BE2C (cell line): Measurements from ENCODE around the genes C12orf4 and LTBR.

GRCh38 chr12:4291005-4291268 is 17.4 kb downstream of the CCND2 start:
- RRBS = no CpG with 5 or more reads among the region's 5 CpGs

- RRBS = no CpG with 5 or more reads among the region's 23 CpGs
Measured at GRCh38 chr12:4537911-4538650, at the start of gene C12orf4. Gene C12orf4 (minus strand): TSS chr12:4538469.

- RRBS = no CpG with 5 or more reads among the region's 8 CpGs
Measured at GRCh38 chr12:4701245-4701924, 18.8 kb upstream of the GALNT8 start.

DNA sequence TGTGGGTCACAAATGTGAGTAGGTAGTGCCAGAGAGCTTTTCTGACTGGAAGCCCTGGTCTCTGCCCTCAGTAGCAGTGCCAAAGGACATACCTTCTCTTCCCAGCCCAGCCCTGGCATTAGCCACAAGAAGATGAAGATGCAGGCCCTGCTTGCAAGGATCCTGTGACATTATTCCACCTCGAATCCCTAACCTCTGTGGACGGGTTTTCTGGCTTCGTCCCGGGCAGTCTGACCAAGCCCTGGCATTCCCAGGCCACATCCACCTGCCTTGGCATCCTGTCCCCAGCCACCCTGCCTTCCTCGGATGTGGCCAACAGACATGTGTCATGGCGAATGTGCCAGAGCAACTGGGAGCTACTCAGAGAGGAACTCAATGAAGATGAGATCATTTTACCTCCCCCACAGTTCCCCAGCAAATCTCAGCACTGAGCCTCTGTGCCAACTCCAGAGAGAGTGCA is 33.6 kb upstream of the KCNA5 start:
- RRBS = no CpG with 5 or more reads among the region's 6 CpGs

DNA sequence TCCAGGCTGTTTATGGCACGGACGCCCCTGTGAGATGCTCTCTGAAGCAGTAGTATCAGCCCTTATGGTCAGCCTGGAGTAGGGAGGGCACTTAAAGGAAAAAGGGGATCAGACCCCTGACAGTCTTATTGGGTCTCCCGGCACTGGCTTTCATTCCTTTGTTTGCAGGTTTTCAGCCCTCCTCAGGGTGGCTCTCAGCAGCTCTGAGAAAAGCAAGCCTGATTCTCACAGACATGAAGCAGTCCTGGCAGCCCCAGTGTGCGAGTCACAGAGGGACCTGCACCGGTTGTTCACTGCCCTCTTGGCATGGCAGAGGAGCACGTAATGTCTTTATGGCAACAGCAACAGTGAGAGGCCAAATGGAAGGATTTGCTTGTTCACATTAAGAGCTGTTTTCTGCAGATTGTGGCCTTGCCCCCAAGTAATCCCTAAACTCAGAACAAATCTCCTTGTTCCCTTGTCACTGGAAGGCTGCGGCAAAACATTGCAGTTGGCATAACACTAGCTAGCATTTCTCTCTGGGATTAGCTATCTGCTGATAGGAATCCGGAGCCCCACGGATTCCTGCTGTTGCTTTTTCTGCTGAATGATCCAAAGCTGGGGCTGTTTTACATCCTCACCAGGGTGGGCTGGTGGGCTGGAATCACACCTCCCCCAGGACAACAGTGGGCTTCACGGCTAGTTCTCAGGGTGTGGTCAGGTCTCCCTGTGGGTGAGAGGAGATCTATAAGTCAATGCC is 3.5 kb downstream of the KCNA5 start:
- RRBS = no CpG with 5 or more reads among the region's 10 CpGs

- RRBS = no CpG with 5 or more reads among the region's 5 CpGs
Measured at GRCh38 chr12:5059500-5059820, 15.8 kb downstream of the KCNA5 start.

- RRBS = no CpG with 5 or more reads among the region's 5 CpGs
Measured at GRCh38 chr12:5244603-5245117, 187.2 kb upstream of the NTF3 start.

DNA sequence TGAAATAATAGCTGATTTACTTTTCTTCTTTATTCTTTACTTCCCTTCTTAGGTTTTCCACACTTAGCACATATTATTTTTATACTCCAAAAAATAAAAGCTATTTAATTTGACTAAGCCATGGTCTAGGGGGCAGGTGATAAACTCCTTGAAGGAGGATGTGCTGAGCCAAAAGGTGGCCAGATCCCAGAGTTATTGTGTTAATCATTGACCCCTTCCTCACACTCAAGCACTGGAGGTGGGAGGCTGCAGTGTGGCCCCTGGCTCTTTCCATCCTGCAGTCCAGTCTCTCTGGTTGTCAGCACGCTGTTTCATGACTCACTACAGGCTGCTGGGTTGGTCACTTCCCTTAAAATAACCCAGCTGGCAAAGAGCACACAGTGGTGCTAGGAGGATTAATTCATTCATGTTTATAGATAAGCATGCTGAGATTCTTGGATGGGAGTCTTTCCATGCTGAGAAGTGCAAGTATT is 228.9 kb downstream of the ANO2 start:
- RRBS = no CpG with 5 or more reads among the region's 1 CpG

DNA sequence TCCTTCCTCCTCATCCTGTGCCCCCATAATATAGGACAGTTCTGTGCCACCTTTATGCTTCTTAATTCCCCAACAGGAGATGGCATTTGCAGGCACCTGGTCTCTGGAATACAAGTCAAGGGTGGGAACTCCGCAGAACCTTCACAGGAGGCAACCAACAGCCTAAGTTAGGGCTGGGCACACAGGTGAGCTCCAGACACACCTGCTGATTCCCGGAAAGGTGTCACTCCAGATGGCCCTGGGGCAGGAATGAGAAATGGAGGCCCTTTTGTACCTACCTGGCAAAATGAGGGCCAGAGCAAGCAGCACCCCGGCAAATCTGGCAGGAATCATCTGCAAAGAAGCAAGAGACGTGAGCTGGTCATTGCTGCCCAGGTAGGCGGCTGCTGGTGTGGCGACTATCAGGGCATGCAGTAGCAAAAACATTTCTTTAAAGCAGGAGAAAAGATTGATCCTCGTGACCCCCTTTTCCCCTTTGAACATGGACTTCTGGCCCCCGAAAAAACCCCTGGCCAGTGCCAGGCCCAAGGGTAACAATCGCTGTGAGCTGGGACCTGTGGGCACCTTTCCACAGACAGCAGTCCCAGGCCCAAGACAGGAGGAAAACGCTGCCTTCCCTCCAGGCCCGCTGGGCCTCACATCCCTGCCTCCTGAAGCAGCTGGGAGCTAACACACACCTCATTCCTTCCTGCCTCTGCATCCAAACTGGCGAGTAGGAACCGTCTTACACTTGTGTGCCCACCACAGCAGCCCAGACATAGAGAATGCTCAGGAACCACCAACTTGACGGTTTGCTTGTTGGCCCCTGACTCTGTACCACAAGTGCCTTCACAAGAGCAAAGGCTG is 1.4 kb downstream of the VWF start:
- RRBS = 91% methylated on average over 2 of the region's 14 CpGs

DNA sequence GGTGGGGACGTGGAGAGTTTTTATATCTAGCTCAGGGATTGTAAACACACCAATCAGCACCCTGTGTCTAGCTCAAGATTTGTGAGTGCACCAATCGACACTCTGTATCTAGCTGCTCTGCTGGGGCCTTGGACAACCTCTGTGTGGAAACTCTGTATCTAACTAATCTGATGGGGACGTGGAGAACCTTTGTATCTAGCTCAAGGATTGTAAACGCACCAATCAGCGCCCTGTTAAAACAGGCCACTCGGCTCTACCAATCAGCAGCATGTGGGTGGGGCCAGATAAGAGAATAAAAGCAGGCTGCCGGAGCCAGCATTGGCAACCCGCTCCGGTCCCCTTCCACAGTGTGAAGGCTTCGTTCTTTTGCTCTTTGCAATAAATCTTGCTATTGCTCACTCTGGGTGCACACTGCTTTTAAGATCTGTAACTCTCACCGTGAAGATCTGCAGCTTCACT is 18.2 kb upstream of the VWF start:
- RRBS = no CpG with 5 or more reads among the region's 11 CpGs

DNA sequence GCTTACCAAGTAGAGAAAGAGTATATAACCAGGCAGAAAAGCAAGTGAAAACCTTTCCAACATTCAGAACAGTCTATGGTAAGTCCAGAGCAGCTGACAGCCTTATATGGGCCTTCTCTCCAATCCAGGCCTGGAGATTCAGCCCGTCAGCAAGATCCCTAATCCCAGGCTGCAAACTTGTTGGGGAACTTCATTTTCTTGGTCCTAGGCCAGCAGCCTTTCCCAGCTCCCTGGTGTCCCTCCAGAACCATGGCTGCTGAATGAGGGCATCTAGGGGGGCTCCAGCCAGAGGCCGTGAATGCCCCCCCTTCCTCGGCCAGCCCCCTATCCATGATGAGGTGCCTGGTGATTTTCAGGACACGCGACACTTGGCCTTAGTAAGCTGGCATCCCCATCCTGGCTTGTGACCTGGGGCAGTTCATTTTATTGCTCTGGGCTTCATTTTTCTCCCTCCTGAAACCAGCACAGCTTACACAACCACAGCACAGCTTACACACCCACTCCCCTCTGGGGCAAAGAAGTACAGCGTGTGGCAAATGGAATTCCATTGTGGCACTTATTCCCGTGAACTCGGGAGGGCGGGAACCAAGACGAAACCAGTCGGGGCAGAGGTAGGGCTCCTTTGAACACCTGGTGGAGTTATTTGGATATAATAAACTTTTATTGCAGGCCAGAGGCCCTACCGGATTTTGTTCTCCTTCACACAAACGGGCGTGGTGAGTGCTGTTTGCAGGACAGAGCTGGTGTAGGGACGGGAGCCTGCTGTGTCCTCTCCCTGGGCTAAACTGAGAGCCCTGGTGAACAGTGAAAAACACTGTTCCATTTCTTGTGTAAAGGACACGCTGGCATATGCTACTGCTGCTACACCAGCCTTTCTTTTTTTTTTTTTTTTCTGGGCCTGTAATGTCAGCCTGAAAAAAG is 29.0 kb downstream of the CD9 start:
- RRBS = no CpG with 5 or more reads among the region's 16 CpGs

DNA sequence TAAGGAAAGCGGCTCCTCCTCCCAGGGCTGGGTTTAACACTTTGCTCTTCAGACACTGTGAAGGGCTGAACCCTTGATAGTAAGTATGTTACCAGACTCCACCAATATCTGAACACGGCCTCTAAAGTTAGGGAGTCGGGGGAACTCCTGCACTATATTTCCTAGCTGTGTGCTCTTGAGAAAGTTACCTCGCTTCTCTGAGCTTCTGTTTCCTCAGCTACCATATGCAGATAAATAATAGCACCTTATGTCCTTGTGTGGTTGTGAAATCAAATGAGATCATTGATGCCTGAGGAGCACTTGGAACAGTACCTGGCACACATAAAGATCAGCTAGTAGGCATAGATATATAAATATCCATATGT is 33.3 kb upstream of the PLEKHG6 start:
- RRBS = no CpG with 5 or more reads among the region's 4 CpGs

- RRBS = no CpG with 5 or more reads among the region's 6 CpGs
Measured at GRCh38 chr12:6297913-6298232, 12.6 kb upstream of the PLEKHG6 start.

GRCh38 chr12:6307516-6307804 is 3.0 kb upstream of the PLEKHG6 start:
- RRBS = no CpG with 5 or more reads among the region's 4 CpGs

- RRBS = no CpG with 5 or more reads among the region's 9 CpGs
Measured at GRCh38 chr12:6336961-6337588, 4.8 kb downstream of the TNFRSF1A start.

DNA sequence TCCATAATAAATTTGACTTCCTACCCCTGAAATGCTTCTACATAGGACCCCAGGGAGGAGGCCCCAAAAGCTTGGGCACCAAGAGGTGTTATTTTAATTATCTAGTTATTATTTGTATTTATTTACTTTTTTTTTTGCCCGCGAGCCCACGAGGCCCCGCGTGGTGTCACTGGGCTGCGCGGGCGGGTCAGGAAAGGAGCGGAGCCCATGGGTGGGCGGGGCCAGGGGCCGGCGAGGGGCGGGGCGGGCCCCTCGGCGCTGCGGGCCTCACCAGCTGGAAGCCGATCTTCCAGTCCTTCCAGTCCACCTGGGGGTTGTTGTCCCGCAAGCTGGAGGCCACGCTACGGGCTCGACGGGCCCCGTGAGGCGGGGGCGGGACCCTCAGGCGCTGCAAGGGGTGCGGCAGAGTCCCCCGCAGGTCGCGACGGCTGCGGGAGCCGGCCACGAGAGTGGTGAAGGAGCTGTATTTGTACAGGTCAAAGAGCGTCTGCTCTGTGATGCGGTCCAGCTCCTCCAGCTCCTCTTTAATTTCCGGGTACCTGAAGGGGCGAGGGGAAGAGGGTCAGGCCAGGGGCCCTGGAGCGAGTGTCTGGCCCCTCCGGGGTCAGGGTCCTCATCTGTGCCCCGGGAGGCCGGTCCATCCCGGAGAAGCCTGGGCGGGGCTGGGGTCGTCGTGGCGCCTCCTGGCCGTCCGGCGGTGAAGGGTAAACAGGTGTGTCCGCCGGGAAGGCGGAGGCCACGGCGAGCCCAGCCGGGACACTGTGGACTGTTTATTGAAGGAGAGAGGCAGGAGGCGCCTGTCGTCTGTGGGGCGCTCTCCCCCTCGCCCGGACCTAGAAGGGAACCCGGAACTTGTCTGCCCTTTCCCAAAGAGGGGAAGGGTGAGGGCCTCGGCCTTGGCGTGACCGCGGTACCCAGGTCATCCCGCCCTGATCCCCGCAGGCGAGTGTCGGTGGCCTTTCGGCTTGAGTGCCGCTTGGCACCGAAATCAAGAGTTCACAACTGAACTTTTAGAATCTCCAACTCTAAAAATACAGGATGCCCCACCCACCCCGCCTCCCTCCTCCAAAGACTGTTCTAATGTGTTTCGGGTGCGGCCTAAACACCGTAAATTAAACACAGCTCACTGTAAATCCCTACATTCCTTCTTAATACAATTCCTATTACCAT is 11.8 kb downstream of the SCNN1A start:
- RRBS = 77% methylated on average over 20 of the region's 78 CpGs

- RRBS = 71% methylated on average over 21 of the region's 60 CpGs
Measured at GRCh38 chr12:6383643-6384478, at the start of gene LTBR. Gene LTBR (plus strand): TSS chr12:6384162.

- RRBS = no CpG with 5 or more reads among the region's 3 CpGs
Measured at GRCh38 chr12:6469830-6470105, 709 bp downstream of the VAMP1 start.

GRCh38 chr12:6470106-6470516 is 366 bp downstream of the VAMP1 start:
- RRBS = no CpG with 5 or more reads among the region's 24 CpGs

DNA sequence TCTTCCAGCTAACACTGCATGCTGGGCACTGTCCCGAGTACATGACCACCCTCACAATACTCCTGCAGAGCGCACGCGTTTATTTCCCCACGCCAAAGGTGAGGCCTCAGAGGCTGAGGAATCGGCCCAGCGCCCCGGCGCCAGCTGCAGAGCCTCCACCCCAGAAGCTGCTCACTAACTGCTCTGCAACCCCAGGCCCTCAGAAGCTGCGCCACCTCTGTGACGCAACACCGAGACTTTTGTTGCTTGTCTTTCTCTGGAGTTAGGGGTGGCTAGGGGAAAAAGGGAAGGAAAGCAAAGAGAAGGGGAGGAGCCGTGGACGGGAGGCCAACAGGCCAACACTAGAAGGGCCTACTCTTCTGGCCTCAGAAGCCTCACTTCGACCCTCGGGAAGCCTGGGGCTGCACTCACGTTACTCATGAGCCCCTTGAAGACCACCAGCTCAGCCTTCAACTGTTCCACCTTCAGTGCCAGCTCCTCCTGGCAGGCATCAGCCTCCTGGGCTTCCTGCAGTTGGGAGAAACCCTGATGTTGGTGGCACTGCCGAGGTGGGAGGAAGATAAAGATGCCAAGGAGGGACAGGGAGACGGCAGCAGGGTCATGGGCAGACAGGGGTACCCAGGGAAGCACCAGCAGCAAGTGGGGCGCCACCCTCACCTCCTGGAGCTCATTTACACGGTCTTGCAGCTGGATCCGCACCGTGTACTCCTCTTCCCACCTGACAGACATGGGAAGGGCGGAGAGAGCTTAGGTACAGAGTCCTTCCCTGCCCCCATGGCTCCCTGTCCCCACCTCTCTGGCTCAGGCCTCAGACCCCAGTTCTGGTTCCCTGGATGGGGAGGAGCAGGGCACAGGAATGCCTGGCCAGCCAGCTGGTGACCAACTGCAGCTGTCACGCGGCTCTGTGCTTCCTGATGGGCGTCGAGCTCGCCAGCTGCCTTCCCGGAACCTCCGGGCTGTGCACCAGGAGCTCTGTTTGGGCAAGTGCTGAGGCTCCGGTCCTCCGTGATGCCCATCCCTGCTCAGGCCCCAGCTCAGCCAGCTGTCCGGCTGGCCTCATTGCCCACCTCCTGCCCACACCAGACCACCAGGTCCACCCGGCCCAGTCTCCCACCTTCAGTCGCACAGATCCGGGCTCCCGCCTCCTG is 5.2 kb downstream of the IFFO1 start:
- RRBS = 92% methylated on average over 5 of the region's 38 CpGs